Gastrocnemius medialis (tissue), 3 donors: ENCODE measurements around the genes ARL10, F12 and TMED9.

GRCh38 chr5:176359753-176360123, 1.8 kb downstream of the KIAA1191 start:
- PRO-cap, result no peak
- RAMPAGE, long total RNA, 3 experiments, result no peak in any of the 3 experiments

GRCh38 chr5:176365170-176366202, at the start of gene ARL10:
ARL10 (plus strand) TSS chr5:176365487.
- PRO-cap, result bidirectional peak, plus-strand start at chr5:176365460, minus-strand start at chr5:176365418; bidirectional peak, plus-strand start at chr5:176366140, minus-strand start at chr5:176366086
- RAMPAGE, long total RNA, 3 experiments, result no peak in any of the 3 experiments

DNA sequence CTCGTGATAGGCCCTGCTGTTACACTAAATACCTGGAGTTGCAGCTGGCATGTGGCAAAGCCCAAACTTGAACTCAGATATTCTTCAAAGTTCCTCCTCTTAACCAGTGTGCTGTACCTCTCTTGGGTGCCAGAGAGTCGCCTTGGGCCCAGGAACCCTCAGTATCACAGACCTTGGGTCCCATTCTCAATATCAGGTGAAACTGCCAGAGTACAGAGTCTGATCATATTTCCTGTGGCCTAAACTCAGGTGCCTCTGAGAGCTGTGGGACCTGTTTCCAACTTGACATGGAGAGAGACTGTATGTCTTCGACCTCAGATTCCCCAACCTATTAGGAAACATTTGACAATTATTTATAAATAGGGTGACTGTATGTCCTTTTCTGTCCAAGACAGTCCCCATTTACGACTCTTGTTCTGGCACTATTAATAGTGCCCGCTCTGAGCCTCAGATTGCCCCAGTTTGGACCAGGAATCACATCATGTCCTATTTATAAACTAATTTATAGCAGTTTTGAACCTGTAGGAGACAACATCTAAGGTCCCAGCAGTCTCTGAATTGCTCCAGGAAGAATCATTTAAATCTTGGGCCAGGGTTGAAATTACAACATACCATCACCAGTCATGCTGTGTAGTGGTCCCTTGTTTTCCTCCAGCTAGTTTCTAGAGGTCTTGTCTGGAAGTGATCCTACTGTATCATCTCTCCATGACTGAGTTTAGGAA, 5.1 kb downstream of the ARL10 start:
- PRO-cap, result bidirectional peak, plus-strand start at position 27 of the sequence, minus-strand start outside the sequence; bidirectional peak, plus-strand start at position 505 of the sequence, minus-strand start at position 304 of the sequence
- RAMPAGE, long total RNA, 3 experiments, result no peak in any of the 3 experiments

DNA sequence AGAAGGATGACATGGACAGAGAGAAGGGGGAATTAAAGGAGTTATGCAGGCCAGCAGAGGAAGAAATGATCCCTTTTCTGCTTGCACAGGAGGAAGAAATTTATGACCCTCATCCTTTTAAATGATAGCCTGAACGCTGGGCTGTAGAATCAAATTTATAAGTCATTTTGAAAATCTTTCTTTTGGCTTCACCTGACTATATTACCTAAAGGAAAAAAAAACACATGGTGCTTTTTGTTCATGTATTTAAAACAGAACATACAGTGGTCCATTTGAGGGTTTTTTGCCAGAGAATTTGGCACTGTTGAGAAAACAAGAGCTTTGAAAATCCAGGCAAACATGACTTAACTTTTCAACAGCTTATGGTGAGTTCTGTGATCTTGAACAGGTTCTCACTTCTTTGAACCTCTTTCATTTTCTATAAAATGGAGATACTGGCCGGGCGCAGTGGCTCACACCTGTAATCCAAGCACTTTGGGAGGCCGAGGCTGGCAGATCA, 5.2 kb downstream of the FAF2 start:
- PRO-cap, result no peak
- RAMPAGE, long total RNA, 3 experiments, result no peak in any of the 3 experiments

DNA sequence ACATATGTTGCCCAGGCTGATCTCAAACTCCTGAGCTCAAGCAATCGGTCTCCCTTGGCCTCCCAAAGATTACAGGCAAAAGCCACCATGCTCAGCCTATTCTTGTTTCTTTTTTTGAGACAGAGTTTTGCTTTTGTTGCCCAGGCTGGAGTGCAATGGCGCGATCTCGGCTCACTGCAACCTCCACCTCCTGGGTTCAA, 13.5 kb downstream of the RNF44 start:
- PRO-cap, result no peak
- RAMPAGE, long total RNA, 3 experiments, result no peak in any of the 3 experiments

- PRO-cap, result no peak
- RAMPAGE, long total RNA, 3 experiments, result no peak in any of the 3 experiments
These were observed 3.4 kb upstream of the CDHR2 start for GRCh38 chr5:176545590-176546275.

DNA sequence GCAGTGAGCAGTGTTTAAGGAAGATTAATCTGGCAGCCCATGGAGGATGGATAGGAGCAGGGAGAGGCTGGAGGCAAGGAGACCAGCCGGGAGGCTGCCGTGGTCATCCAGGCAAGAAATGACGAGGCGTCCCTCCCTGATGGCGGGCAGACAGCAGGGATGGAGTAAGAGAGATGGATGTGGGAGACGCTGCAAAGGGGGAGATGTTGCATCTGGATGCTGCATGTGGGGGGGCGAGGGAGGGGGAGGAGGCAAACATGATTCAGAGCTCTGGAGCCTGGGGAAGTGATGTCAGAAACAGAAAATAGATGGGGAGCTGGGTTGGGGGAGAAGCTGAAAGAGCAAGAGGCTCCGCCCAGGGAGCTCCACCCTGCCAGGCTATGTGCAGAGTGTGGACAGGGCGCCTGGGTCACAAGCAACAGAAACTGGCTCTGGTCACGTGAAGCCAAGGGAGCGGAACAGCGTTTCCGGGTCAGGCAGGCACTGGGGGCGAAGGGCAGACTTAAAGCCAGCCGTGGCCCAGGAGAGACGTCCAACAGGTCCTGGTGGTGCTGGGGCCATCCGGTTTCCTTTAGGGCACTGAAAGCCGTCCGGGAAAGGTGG, 12.7 kb downstream of the UNC5A start:
- PRO-cap, result no peak
- RAMPAGE, long total RNA, 3 experiments, result no peak in any of the 3 experiments

- PRO-cap, result no peak
- RAMPAGE, long total RNA, 3 experiments, result no peak in any of the 3 experiments
These were observed 26.6 kb downstream of the ZNF346 start for GRCh38 chr5:177048881-177049631.

GRCh38 chr5:177134331-177135083, 934 bp downstream of the NSD1 start:
- PRO-cap, result unidirectional peak, minus-strand start at chr5:177134409; unidirectional peak, minus-strand start at chr5:177134590
- RAMPAGE, long total RNA, 3 experiments, result no peak in any of the 3 experiments

DNA sequence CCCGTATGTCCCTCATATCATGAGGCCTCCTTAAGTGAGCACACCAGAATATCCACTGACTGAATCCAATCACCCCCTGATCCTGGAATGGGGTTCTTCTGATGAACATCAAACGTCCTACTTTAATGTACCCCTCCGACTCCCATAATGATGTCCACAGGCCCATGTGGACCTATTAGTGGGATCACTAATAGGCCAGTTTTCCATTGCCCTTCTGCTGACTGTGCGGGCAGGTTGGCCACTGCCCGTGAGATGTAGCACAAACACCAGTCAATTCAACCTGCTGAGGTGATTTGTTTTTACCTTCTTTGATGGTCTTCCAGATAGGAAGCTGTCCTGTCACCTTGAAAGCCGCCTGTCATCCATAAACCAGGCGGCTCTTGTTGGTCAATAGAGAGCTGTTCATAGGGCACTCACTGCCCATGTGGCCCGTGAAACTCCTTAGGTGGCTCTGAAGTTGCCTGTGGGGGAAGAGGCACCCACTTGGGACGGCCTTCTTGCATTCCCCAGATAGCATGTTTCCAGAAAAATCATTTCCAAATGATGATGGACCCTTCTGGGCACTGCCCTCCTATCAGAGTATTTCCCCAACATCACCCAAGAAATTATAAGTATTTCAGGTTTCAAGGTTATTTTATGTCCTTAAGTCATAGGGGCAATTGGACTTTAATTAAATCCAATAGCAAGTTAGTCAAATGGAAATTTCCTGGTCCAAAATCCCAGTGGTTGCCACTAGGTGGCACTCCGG, 5.8 kb upstream of the MXD3 start:
- PRO-cap, result no peak
- RAMPAGE, long total RNA, 3 experiments, result no peak in any of the 3 experiments

DNA sequence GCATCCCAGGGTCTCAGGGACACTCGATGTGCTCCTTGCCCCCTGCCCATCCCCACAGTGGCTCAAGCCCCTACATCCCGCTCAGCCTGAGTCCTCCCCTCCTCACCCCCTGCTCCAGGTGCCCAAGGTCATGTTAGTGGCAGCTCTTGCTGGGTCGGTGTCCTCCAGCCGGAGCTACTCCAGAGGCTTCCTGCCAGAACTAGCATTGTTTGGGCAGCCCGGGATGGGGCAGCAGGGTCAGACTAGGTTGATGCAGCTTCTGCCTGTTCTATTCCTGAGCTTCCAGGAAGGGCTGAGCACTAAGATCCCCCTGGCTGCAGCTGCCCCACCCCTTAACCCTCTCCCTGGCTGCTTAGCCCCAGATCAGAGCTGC, 614 bp downstream of the RGS14 start:
- PRO-cap, result no peak
- RAMPAGE, long total RNA, 3 experiments, result no peak in any of the 3 experiments

GRCh38 chr5:177370504-177371304, 13.0 kb downstream of the RGS14 start:
- PRO-cap, result bidirectional peak, plus-strand start at chr5:177370993, minus-strand start at chr5:177370760
- RAMPAGE, long total RNA, 3 experiments, result start-site peak on the plus strand in 3 of 3 experiments, at chr5:177370845-177371179 at its widest, 11 to 29 reads per replicate

- PRO-cap, result no peak
- RAMPAGE, long total RNA, 3 experiments, result no peak in any of the 3 experiments
These were observed 5.3 kb downstream of the SLC34A1 start for GRCh38 chr5:177389001-177390379.

GRCh38 chr5:177409382-177409896, at the start of gene F12:
F12 (minus strand) TSS chr5:177409564.
- PRO-cap, result no peak
- RAMPAGE, long total RNA, 3 experiments, result no peak in any of the 3 experiments

DNA sequence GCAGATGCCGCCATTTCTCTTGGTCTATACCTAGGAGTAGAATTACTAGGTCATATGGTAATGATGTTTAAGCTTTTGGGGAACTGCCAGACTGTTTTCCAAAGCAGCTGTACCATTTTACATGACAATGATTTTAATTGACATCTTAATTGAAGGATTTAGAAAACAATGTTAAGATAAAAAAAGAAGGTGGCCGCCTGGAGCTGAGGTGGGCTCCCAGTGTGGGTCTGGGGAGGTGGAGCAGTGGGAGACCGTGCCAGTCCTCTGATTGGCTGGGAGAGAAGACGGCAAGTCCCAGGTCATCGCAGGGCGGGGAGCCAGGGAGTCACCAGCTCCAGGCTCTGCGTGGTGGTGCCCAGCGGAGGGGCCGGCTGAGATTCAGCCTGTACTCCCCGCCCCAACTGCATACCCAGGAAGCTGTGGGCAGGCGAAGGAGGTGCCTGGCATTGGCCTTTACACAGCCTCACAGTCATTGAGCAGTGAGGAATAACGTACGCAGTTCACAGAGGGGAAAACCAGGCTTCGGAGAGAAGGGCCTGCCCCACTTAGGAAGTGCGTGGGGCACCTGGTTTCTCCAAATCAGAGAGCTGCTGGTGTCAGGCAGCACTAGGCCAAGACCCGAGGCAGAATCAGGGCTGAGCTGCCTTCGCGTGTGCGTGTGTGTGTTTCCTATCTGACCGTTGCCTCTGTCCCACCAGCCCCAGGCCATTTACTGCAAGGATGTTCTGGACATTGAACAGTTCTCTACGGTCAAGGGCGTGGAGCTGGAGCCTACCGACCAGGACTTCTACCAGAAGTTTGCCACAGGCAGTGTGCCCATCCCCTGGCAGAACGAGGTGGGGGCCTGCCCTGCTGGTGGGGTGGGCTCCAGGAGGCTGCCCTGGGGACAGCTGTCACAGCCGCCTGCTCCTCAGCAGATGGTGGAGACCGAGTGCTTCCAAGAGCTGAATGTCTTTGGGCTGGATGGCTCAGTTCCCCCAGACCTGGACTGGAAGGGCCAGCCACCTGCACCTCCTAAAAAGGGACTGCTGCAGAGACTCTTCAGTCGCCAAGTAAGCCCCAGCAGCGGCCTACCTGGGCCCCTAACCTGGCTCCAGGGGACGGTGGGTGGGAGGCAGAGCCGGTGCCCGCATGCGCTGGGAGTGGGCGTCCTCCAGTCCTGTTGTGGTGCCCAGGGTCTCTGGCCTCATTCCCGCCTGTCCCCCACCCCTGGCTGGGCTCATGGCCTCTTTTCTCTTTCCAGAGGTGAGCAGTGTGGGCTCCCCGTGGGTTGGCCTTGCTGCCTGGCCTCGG, 6.2 kb upstream of the PRR7 start:
- PRO-cap, result no peak
- RAMPAGE, long total RNA, 3 experiments, result no peak in any of the 3 experiments

GRCh38 chr5:177456796-177457046, 10.1 kb downstream of the PRR7 start:
- PRO-cap, result no peak
- RAMPAGE, long total RNA, 3 experiments, result no peak in any of the 3 experiments

- PRO-cap, result bidirectional peak, plus-strand start at chr5:177479546, minus-strand start at chr5:177479435
- RAMPAGE, long total RNA, 3 experiments, result no peak in any of the 3 experiments
These were observed 5.6 kb upstream of the DBN1 start for GRCh38 chr5:177478795-177479625.

- PRO-cap, result no peak
- RAMPAGE, long total RNA, 3 experiments, result no peak in any of the 3 experiments
These were observed 1.8 kb downstream of the DOK3 start for GRCh38 chr5:177507570-177508476.

DNA sequence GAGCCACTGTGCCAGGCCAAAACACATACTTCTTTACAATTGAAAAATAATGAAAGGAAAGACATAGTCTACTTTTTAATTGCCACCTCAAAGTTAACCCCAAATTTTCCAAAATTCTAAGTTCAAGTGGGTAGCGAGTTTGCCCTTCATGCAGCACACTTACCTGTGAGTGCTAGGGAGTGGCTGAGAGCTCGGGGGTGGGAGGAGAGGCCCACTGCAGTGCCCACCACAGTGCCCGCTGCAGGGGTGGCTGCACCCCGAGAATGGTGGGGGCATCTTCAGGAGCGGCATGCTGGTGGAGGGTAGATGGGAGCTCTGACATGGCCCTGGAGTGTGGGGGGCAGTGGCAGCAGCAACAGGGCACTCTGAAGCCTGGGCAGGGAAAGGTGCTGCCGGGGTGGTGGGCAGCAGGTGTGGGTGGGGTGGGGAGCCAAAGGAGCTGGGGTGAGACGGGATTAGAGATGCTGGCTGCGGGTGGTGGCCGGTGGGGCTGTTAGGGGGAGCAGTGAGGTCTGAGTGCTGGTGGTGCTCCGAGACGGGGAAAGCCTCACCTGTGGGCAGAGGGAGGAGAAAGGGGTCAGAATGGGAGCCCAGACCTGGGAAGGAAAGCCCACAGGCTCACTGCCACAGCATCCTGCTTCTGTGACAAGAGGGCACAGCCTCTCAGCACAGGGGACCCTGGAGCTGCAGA, 18.0 kb downstream of the FAM193B start:
- PRO-cap, result no peak
- RAMPAGE, long total RNA, 3 experiments, result no peak in any of the 3 experiments

GRCh38 chr5:177591799-177592824, at the start of gene TMED9:
TMED9 (plus strand) TSS chr5:177592203.
- PRO-cap, result bidirectional peak, plus-strand start at chr5:177592203, minus-strand start at chr5:177592082
- RAMPAGE, long total RNA, 3 experiments, result start-site peak on the plus strand in 2 of 3 experiments, at chr5:177592195-177592208 at its widest, 178 to 706 reads per replicate